Cytotoxic T cell (primary cell): ENCODE measurements around a stretch of chr2.

DNA sequence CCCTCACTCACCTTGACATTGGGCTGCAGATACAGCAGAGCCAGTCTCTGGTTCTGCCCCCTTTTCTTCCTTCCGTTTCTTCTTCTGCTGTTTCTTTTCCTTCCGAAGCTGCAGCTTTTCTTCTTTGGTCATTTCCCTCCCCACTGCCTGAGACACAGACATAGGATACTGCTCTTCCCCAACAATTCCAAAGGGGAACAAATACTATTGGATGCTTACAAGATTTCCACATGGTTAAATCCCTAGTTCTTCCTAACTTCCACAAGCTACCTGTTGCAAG is 795 bp downstream of the EIF2B4 start:
- PRO-cap, 2 experiments: no peak in any of the 2 experiments

GRCh38 chr2:27377428-27378571 is 2.7 kb downstream of the ZNF513 start:
- PRO-cap, 2 experiments: no peak in any of the 2 experiments

- PRO-cap, 2 experiments: no peak in any of the 2 experiments
Observed at GRCh38 chr2:27385943-27386451, 5.5 kb upstream of the ZNF513 start.

DNA sequence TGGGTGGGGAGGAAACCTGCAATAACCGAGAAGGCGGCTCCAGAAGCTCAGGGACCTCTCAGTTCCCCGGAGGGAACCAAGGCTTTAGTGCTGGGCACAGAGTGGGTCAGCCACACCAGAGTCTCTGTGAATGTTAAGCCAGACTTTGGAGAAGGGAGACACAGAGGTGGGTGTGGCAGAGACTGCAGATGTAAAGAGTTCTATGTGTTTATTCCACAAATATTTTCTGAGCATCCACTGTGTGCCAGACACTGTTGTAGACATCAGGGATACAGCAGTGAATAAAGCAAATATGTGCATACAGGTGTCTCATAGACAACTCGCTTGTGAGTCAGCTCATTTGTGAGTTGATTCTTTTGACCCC is 47.9 kb upstream of the MRPL33 start:
- PRO-cap, 2 experiments: no peak in any of the 2 experiments

- PRO-cap, 2 experiments: no peak in any of the 2 experiments
Observed at GRCh38 chr2:28338698-28339620, 53.7 kb upstream of the FOSL2 start.

GRCh38 chr2:28347736-28348666 is 44.7 kb upstream of the FOSL2 start:
- PRO-cap, 2 experiments: peak in 2 of 2 experiments; most common plus-strand start chr2:28348342 (in 2); most common minus-strand start chr2:28348207 (in 1)

DNA sequence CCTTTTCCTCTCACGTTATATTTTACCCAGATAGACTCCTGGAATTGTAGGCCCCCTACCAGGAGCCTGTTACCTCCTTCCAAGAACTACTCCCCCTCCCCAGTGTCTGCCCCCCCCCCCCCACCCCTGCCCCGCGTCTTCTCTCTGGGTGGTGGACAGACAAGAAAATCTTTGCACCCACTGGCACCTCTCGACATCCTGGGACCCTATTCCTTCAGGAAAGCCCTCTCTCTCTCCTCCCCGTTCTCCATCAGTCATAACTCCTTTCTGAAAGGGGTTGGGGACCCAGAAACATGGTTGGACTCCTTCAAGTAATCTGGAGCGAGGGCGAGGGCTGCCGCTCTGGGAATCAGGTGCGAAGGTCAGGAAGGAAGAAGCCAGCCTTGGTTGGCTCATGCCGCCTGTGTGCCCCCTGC is 1.4 kb downstream of the FOSL2 start:
- PRO-cap, 2 experiments: no peak in any of the 2 experiments

- PRO-cap, 2 experiments: peak in 2 of 2 experiments; most common plus-strand start chr2:28394697 (in 1); most common minus-strand start chr2:28394672 (in 2)
Observed at GRCh38 chr2:28394445-28394890, 1.8 kb downstream of the FOSL2 start.

GRCh38 chr2:28406530-28407478 is 14.1 kb downstream of the FOSL2 start:
- PRO-cap, 2 experiments: peak in 1 of 2 experiments; most common plus-strand start chr2:28407026 (in 1); most common minus-strand start chr2:28406839 (in 1)

- PRO-cap, 2 experiments: peak in 1 of 2 experiments; most common plus-strand start chr2:28413481 (in 1)
Observed at GRCh38 chr2:28412909-28413818, 20.5 kb downstream of the FOSL2 start.

GRCh38 chr2:28414939-28415838 is 22.5 kb downstream of the FOSL2 start:
- PRO-cap, 2 experiments: peak in 1 of 2 experiments; most common plus-strand start chr2:28415412 (in 1)

DNA sequence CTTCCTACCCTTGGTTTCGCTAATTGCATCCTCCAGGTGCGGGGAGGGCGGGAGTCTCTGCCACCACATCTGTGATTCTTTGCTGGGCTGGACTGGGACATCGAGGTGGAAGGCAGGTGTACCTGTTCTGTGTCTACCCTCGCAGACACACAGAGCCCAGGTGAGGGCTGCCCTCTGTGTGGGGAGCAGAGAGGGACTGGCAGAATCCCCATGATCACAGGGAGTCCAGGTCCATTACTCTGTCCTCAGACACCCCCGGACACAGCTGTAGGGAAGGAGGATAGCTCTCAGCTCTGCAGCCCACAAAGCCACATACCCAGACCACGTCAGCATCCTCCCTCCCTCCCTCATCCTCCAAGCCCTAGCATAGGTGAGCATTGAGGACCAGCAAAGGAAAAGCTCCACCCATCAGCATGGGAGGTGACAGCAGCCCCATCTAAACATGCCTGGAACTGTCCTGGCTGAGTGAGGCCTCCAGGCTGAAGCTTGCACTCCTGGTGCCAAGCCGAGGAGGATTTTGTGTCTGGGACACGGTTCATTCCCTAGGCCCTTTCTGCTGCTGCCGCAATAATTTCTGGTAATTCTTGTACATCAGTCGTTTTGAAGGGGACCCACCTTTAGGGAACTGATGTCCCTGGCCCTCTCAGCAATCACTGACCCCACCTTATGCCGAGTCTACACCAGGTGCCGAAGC is 49.9 kb downstream of the PLB1 start:
- PRO-cap, 2 experiments: no peak in any of the 2 experiments

DNA sequence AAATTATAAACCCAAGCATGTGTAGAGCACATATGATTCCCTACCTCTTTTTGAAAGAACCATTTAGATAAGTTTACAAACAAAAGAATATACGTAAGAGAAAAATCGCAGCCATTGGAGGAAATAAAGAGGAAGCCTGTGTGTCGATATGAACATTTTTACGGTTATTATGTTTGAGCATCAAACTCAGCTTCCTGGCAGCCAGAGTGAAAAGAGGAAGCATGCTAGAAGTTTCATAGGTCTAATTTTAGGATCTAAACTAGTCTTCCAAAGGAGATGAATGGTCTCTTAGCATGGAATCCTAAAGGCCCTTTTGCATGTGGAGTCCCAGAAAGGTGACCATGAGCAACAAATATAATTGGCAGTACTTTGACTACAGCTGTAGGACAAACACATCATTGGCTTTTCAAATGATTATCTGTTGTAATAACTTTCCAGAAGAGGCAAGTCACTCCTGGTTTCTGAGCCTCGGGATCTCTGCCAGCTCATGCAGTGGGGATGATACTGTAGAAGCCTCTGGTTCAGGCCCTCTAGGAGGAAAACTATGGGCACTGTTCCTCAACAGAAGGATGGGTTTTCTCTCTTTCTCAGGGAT is 104.5 kb downstream of the PLB1 start:
- PRO-cap, 2 experiments: no peak in any of the 2 experiments

GRCh38 chr2:28603341-28603708 is 107.5 kb downstream of the PLB1 start:
- PRO-cap, 2 experiments: no peak in any of the 2 experiments

DNA sequence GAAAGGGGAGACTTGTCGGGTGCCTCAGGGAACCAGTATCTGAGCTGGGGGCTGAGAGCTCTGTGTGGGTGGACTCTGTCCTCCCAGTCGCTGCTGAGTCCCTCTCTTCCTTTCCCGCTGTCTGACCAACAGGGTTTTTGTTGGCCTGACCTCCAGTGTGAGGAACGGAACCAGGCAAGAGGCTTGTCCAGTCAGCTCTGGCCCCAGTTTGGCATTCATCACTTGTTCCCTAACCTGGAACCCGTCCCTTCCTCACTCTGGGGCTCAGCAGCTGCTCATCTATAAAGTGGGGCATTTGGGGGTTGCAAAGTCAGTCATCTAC is 116.3 kb downstream of the PLB1 start:
- PRO-cap, 2 experiments: no peak in any of the 2 experiments

- PRO-cap, 2 experiments: peak in 1 of 2 experiments; most common plus-strand start chr2:28620390 (in 1); most common minus-strand start chr2:28620313 (in 1)
Observed at GRCh38 chr2:28619831-28620581, 124.1 kb downstream of the PLB1 start.

- PRO-cap, 2 experiments: no peak in any of the 2 experiments
Observed at GRCh38 chr2:28627658-28628379, 123.8 kb upstream of the PPP1CB start.

DNA sequence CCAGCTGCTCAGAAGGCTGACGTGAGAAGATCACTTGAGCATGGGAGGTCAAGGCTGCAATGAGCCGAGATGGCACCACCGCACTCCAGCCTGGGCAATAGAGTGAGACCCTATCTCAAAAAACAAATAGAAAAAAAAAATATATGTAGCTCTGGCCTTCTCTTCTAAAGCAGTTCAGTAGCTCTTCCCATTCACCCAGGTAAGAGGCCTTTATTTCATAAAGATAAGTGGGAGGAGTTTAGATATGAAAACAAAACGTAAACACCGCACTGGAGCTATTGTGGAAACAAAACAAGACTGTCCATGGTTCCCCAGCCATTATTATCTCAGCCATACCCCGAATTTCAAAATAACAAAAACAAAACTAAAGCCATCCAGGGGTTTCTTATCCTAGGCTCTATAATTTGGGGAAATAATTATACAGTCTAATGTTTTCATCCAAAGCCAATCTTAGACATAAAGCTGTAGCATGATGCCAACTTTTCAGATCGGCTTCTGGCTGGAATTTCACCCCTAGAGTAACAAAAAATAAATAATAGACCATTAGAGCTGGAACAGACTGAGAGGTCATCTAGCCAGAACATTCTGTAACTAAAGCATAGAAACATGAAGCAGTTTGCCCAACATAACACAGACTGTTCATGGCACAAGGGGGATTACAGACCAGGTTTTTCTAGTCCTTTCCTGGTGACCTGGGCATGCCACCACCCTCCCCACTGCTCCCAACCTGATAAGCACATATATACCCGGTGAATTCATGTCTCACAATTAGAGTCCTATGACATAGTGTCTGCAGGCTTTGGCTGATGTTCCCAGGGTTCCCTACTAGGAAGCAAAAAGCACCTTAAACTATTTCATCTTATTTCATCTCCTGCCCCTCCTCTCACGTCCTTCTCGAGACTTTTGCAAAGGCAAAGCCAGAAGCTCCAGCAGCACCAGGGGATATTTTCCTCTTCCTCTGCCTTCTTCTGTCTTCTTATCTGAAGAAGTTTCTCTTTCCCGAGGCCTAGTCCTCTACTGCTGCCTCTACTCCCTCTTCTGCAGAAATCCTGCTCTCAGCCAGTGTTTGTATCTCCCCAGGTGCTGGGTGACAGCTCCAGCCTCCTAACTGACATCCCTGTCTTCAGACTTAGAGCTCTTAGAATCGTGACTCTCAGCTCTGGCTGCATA is 116.5 kb upstream of the PPP1CB start:
- PRO-cap, 2 experiments: no peak in any of the 2 experiments

- PRO-cap, 2 experiments: no peak in any of the 2 experiments
Observed at GRCh38 chr2:28639830-28640309, 111.8 kb upstream of the PPP1CB start.

GRCh38 chr2:28752199-28752719 is 629 bp downstream of the PPP1CB start:
- PRO-cap, 2 experiments: peak in 2 of 2 experiments; most common plus-strand start chr2:28752546 (in 2); most common minus-strand start chr2:28752623 (in 2)